Vein endothelial cell (primary cell): ENCODE results near the gene TLN2.

GRCh38 chr15:60348725-60349133 is 49.1 kb downstream of the ANXA2 start:
- CAGE, long polyA plus RNA = no peak

DNA sequence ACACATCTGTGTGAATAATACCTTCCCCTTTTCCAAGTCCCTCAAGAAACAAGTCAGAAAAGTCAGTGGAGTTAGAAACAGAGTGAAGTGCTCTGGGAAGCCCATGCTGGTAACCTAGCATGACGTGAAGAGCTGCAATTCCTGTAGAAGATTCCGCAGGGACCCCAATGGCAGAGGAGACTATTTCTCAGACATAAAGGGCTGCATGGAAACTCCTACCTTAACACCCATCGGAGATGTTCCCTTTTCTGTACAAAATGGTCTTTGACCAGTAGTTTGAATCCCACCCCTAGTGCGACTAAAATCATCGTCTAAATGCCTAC is 16.5 kb upstream of the ICE2 start:
- CAGE, long polyA plus RNA = no peak

GRCh38 chr15:60517983-60518460 is 39.1 kb upstream of the ICE2 start:
- CAGE, long polyA plus RNA = no peak

GRCh38 chr15:60546514-60547201 is 67.7 kb upstream of the ICE2 start:
- CAGE, long polyA plus RNA = no peak

DNA sequence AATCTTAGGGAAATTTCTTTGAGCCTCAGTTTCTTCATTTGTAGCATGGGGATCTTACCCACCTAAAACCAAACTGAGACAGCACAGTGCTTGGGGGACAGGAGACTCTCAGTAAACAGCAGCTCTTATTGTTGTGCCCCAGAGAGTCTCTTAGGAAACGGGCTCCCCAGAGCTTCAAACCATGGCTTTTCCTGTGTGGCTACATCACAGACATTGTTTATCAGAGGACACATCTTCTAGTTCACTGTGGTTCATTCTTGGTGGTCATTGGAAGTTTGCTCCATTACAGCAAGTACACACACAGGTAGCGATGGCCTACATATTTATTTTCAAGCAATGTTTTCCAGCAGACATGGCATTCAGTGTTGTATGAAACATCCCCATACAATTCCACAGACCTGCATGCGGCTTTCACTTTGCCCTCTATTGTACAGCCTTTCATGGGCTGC is 84.6 kb upstream of the ICE2 start:
- CAGE, long polyA plus RNA = no peak

- CAGE, long polyA plus RNA = no peak
These were observed 217.2 kb upstream of the ICE2 start for GRCh38 chr15:60696086-60696683.

DNA sequence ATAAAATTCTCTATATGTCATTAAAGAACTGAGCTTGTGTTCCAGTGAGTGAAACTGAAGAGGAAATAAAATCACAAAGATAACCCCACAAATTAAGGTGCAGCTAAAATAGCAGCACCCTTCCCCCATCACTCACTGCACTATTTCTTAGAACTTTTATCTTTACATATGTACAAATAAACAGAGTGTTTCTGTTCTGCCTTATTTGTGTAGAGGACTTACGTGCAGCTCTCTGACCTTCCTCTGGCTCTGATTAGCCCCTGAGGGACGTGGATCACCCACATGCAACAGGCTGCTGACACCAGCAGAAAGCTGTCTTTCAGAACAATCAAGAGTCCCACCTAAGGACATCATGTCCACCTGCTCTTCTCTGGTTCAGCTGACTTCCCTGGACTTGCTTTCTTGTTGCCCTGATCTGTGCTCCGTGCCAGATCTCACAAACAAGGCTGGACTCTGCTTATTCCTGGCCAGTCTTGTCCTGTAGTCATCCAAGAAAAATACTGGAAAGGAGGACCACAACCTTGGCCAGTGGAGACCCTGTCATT is 243.4 kb upstream of the ICE2 start:
- CAGE, long polyA plus RNA = no peak

DNA sequence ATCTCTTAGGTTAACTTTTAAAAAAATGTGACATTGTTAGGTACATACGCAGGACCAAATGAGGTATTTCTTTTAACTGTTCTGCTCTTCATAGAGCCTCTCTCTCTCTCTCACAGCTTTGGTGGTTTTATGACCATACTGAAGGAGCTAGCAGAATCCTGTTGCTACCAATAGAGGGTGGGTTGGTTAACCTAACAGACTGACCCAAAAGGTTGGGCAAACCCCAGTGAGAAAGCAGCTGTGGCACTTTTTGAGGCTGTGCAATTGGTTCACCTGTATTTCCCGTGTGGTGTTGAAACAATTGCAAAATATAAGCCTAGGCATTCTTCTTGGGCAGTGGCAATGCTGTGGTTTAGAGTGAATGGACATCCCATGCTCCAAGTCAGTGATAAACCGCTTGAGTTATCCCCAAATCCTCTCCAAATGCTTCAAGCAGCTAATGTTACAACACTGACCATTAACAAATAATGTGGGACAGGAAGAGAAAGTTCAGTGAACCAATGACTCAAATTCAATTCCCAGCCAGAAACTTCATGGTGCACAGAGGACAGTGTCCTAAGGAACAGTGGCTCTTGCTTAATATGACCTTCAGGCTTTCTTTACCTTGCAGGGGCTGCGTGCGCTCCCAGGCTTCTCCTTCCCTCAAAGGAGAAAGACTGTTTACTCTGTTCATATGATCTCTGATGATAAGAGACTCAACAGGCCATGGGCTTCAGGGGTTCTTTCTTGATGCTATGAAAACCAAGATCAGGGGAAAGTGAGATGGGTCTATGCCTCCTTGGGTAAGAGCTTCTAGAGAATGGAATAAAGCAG is 262.0 kb upstream of the ICE2 start:
- CAGE, long polyA plus RNA = no peak

- CAGE, long polyA plus RNA = no peak
These were observed 317.0 kb upstream of the ICE2 start for GRCh38 chr15:60795917-60796443.

DNA sequence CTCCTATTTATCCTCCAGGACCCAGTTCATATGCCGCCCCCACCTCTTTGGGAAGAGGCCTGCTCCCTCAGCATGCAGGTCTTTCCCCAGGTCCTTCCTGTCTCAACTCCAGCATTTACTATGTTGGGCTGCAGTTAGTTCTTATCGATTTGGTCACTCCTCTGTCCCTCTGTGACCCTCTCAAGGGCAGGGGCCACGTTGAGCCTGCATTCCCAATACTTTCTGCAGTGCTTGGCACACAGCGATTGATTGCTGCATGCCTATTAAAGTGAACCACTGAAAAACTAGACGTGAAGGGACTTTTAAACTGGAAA is 321.8 kb upstream of the ICE2 start:
- CAGE, long polyA plus RNA = no peak

- CAGE, long polyA plus RNA = no peak
These were observed 159.6 kb downstream of the RORA start for GRCh38 chr15:61069408-61070055.

- CAGE, long polyA plus RNA = no peak
These were observed 143.1 kb downstream of the RORA start for GRCh38 chr15:61085843-61086565.

- CAGE, long polyA plus RNA = no peak
These were observed 202.9 kb downstream of the VPS13C start for GRCh38 chr15:61857168-61857893.

DNA sequence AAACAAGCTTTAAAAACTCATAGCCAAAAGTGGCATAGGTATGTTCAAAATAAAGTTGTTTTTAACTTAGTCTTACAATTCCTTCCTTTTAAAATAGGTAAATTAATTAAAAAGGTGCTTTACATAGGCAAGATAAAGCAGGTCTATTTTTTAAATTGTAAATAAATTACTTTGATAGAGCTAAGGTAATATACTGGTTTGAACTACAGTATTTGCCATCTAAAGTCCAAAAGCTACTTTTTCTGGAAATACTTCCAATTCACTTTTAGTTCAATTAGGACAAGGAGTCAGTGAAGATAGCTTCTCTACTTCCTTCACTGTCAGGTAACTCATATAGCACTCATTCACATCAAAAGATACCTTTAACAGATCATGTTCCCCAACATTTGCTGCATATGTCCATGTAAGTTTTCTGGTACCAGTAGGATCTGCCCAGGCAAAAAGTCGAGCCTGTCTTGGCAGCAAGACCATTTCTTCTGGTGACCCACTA is 153.3 kb downstream of the VPS13C start:
- CAGE, long polyA plus RNA = no peak

DNA sequence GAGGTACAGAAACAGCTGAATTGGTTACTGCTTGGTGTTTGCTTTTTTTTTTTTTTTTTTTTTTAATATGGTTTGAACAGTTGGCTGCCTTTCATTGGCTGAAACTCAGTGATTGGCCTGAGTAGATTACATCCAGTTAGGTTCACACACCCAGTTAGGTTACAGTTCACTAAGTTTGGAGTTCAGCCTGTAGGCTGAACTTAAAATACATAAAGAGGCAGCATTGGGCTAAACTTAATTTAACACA is 23.1 kb downstream of the C2CD4B start:
- CAGE, long polyA plus RNA = no peak

DNA sequence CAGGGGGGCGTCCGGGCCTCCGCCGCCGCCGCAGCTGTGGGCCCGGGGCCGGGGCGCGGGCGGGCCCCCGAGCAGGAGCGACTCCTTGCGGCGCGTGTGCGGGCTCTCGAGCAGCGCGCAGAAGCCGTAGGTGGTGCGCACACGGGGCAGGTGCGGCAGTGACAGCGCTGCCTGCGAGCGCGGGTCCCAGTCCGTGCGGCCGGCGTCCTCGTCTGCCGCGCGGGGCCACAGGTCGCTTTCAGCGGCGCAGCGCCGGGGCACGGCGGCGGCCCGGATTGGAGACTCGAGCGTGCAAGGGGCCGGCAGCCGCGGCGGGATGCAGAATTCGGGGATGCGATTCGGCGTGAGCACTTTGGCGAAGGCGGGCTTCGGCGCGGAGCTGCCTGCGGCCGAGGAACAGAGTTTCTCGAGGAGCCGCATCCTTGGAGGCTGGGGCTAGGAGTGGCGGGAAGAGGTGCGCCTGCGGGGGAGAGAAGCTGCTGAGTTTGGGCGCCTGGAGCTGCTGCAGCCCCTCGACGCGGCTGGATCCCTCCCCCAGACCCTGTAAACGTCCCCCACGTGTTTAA is 437 bp downstream of the C2CD4B start:
- CAGE, long polyA plus RNA = no peak

GRCh38 chr15:62390243-62390707 is at the start of gene TLN2:
TSS of gene TLN2 (plus strand) at chr15:62390550.
- CAGE, long polyA plus RNA = no peak

DNA sequence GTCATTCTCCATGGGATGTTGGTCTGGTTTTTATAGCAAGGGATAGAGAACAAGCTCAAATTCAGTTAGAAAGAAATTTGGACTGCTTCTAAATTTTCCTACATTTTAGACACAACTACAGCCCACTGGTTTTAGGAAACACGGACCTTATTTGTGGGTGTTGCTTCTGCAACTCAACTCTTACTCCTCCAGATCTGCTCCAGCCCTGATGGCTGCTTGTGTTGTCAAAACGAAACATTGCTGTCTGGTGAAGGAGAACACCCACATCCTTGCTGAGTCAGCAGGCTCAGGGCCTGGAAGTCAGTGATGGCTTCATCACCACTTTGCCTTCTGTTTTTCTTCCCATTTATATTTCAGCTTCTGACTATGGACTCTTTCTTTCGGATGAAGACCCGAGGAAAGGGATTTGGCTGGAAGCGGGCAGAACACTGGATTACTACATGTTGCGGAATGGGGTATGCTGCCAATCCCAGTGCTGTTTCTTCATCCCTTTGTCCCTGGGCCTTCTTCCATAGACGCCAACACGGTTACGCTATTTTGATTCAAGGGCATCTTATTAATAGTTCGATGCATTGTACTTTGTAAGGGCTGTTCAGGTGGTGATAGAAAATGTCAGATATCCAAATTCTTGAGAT is 259.5 kb downstream of the TLN2 start:
- CAGE, long polyA plus RNA = no peak

DNA sequence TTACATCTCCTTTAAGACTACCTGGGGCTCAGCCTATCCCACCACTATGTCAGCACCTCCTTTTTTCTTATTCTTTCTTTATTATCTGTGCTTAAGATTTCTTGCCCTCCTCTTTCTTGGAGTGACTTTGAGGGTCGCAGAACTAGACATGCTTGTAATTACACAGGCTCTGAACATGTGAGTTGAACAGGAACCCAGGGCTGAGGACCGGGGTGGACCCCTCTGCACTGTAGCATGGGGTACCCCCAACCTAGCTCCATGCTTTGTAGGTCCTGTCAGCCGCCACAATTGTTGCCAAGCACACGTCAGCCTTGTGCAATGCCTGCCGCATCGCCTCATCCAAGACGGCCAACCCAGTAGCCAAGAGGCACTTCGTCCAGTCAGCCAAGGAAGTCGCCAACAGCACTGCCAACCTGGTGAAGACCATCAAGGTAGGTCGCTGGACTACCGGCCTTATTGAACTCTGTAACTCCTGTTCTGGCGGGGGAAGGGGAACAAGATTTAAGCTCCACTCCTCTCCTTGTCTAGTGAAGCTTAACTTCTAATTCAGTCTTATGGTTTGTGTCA is 287.2 kb upstream of the TPM1 start:
- CAGE, long polyA plus RNA = no peak

DNA sequence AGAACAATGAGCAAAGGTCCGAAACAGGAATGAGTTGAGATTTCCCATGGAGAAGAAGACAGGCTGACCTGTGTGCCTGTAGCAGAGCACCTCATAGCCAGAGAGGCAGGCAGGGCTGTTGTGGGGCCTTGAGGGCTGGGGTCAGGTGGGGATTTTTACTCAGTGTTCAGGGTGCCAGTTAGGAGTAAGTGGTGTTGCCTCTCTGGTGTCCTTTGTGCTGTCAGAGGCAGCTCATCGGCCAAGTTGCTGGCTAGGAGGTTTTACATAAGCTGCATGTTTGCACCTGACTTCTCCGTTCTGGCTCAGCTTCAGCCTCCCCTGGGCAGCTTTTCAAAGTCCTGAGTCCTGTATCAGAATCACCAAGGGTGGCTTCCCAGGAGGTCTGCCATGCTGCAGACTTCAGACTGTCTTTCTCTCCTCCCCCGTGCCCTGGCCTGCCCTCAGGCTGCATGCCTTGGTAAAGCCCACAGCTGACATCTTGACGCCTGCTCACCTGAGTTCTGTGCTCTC is 242.6 kb upstream of the TPM1 start:
- CAGE, long polyA plus RNA = no peak